Smooth muscle cell (in vitro differentiated cells): ENCODE measurements around the genes ZNF445, TGM4 and CCR3.

DNA sequence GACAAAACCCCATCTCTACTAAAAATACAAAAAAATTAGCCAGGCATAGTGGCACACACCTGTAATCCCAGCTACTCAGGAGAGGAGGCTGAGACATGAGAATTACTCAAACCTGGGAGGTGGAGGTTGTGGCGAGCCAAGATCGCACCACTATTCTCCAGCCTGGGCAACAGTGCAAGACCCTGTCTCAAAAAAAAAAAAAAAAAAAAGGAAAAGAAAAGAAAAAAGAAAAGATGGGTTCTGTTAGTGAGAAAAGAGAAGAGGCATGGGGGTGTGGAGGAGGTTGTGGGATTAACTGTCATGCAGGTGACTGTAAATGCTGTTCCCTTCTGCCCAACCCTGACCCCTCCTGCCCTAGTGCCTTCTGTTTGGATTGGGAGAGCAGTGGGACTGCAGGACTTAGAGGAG is 22.4 kb downstream of the ABHD5 start:
- RAMPAGE, long total RNA, result no peak

DNA sequence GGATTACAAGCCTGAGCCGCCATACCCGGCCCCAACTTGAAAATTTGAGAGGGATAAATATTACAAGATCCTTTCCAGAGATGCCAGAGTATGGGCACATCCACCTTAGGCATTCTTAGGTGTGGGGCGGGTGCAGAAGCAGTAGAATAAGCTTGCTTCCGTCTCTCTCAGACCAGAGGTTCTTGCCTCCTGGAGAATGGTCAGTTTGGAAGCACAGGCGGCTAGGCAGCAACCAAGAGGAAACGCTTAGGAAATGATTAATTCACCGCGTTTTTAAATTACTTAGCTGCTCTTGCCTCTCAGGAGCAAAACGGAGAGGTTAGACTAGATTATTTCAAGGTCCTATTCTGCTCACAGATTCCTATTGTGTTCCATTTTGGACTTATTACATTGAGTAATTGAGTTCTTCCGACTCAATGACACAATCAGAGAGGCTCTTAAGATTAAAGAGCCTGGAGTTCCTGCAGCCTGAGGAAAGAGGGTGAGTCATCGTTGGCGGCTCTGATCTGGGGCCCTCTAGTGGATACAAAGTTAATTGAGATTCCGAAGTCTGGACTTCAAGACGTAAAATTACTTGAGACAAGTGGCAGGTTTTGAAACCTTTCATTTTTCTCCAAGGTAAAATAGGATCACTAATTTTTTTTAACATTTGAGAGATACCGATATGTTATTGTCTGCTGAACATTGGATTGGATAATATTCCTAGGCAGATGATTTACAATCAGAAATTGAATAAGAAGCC is 5.9 kb upstream of the TOPAZ1 start:
- RAMPAGE, long total RNA, result no peak

- RAMPAGE, long total RNA, result no peak
Observed at GRCh38 chr3:44447037-44447905, 30.2 kb downstream of the ZNF445 start.

- RAMPAGE, long total RNA, result start-site peak on the minus strand at chr3:44477624-44477680, 73 and 43 reads in 2 replicates
Observed at GRCh38 chr3:44477159-44478216, at the start of gene ZNF445. ZNF445 (minus strand) TSS chr3:44477670.

DNA sequence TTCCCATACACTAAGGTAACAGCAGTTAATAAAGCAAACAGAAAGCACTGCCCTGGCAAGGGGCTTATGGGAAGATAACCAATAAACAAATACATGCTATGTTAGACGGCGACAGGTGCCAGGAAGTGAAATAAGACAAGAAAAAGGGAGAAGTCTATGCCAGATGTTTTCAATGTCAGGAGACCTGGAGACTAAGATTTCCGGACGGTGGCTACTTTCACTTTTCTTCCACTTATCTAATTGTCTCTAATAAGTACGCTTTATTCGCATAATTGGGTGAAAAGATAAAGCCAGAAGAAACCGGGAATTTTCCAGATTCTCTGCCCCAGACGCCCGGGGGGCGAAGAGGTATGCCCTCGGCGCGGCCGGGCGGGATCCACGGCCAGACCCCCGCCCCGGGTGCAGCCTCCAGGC is 32.6 kb upstream of the ZNF445 start:
- RAMPAGE, long total RNA, result no peak

DNA sequence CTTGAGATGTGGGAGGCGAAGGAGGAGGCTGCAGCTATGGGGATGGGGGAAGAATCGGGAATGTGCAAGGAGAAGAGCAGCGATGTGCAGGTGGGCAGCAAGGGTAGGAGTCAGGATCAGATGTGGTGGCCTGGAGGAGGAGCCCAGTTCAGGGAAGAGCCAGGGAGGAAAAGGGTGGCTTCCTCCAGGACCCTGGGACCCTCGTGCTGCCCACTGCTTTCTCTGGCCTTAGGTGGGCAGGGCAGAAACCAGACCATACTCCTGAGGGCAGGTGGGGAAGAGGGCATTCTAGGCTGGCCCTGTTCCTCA is 21.3 kb downstream of the ZNF35 start:
- RAMPAGE, long total RNA, result no peak

- RAMPAGE, long total RNA, result no peak
Observed at GRCh38 chr3:44874375-44874838, at the start of gene TGM4. TGM4 (plus strand) TSS chr3:44874608.

DNA sequence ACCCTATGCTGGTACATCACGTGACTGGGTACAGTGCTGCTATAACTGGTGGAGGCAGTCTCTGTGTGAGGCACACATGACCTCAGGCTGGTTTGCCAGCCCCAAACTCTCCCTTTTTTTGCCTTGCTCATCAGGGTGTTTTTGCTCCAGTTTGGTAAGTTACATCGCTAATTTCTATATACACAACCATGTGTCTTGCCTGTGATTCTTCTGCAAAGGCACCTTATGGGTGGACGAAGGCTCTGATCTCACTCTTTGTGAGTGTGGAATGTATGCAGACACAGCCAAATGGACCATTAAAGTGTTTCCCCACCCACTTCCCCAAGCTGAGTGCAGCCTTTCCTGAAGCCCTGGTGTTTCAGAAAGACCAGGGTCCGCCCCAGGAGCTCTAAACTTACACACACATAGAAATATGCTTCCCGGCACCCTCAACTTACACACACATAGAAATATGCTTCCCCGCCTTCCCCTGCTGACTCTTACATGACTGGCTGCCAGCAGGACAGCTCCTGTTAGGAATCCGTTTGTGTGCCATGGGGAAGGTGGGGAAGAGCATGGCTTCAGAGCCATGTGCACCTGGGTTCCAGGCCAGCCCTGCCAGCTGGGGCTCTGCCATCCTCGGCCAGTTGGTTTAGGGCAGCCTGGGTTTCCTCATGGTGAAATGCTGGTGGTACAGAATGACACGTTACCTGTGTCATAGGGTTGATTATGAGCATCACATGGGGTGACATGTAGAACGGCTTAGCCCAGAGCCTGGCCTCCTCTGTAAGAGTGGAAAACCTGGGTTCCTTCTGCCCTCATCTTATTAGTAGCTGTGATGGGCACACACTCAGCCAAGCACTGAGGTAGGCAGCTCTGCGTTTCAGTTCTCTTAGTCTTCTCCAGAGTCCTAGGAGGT is 3.5 kb downstream of the CLEC3B start:
- RAMPAGE, long total RNA, result no peak

DNA sequence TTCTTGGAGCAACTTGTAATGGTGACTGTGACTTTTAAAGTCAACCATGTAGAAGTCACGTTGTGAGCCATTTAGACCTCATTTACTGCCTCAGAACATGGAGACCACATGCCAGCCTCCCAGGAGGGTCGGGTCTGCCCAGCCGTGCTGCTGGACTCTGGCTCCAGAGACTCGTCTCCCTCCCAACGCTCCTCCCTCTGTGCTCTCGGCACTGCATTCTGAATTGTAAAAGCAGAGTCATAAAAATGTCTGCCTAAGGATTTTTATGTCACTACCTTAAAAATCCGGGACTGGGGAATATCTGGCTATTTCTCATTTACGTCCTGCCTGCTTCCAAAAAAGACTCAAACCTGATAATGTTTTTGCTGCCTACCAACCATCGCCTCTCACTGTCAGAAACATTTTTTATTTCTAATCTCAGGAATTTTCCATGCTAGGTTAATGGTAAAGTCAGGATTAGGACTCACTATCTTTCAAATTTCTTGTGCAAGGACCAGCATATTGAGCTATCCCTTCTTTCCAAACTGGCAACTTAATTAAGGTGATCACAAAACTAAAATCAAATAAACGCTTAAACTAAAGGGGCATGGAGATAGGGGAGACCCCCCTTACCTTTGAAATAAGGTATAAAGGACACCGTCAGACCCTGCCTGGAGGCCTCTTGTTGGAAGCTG is 53.4 kb downstream of the CDCP1 start:
- RAMPAGE, long total RNA, result no peak

- RAMPAGE, long total RNA, result no peak
Observed at GRCh38 chr3:45516113-45516811, 78.3 kb upstream of the LIMD1 start.

DNA sequence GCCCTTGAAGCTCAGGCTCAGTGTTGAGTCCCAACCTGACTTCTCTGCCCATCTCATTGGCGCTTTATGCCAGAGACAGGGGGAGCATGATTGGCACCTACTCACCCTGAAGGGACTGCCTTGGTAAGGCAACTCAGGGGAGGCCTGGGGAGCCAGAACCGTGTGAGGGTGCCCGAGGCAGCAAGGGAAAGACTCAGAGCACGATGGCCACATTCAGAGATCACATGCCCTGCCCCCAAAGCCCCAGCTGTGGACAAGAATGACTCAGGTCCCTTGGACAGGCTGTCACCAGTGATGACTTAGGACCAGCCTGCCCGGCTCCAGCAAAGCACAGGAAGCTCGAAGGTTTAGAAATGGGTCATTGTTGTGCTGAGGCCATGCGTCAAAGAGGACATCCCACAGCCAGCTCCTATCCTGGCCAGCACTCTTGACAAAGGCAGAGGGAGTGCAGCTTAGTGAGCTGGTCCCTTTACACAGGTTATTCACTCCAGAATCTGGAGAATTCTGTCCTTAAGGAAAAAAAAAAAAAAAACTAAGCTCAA is 49.0 kb upstream of the LIMD1 start:
- RAMPAGE, long total RNA, result no peak

DNA sequence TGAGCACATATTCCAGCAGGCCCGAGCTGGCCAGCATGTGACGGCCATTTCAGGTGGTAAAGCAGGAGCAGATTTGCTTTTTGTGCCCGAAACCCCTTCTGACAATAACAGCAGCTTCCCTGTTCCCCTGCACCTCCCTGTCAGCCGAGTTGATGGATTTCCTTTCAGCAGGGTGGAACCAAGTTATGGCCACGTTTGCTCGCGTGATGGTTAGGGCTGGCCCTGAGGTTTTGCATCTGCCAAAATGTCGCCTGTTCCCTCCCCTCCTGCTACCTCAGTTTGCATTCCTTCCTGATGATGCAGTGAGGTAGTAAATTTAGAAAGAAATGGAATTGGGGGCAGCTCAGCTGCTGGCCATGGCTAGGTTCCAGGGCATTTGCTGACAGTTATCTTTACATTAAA is 13.2 kb downstream of the LIMD1 start:
- RAMPAGE, long total RNA, result no peak

DNA sequence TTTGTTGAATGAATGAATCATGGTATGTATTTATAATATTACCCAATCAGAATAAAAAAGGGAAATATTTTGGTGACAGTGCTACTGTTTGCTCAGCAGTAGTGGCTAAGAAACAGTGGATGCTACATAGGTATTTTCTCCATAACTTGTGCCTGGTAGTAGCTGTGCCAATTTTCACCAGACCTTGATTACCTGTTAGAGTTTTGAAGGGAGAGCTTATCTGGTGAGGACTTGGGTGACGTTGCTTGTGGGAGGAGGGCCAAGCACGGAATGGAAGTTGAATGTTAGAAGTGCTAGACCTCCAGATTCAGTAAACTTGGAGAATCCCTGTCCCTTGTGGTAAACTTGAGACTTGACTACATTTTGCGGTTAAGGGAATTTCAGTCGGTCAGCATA is 14.4 kb downstream of the LIMD1 start:
- RAMPAGE, long total RNA, result no peak

DNA sequence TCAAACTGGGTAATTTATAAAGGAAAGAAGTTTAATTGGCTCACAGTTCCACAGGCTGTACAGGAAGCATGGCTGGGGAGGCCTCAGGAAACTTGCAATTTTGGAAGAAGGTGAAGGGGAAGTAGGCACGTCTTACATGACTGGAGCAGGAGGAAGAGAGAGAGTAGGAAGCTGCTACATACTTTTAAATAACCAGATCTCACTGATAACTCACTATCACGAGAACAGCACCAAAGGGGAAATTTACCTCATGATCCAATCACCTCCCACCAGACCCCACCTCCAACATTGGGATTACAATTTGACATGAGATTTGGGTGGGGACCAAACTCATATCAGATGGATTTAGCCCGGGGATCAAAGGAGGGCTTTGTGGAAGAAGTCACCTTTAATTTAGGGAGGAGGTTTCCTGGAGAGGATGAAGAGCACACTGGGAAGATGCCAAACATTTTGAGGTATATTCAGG is 4.7 kb downstream of the SLC6A20 start:
- RAMPAGE, long total RNA, result no peak

GRCh38 chr3:45816726-45817036 is 20.3 kb upstream of the SLC6A20 start:
- RAMPAGE, long total RNA, result no peak

DNA sequence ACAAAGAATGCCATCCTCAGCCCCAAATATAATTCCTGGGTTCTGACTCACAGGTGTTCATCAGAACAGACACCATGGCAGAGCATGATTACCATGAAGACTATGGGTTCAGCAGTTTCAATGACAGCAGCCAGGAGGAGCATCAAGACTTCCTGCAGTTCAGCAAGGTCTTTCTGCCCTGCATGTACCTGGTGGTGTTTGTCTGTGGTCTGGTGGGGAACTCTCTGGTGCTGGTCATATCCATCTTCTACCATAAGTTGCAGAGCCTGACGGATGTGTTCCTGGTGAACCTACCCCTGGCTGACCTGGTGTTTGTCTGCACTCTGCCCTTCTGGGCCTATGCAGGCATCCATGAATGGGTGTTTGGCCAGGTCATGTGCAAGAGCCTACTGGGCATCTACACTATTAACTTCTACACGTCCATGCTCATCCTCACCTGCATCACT is 3.2 kb downstream of the CXCR6 start:
- RAMPAGE, long total RNA, result no peak

- RAMPAGE, long total RNA, result no peak
Observed at GRCh38 chr3:46006503-46007186, 11.0 kb upstream of the FYCO1 start.

DNA sequence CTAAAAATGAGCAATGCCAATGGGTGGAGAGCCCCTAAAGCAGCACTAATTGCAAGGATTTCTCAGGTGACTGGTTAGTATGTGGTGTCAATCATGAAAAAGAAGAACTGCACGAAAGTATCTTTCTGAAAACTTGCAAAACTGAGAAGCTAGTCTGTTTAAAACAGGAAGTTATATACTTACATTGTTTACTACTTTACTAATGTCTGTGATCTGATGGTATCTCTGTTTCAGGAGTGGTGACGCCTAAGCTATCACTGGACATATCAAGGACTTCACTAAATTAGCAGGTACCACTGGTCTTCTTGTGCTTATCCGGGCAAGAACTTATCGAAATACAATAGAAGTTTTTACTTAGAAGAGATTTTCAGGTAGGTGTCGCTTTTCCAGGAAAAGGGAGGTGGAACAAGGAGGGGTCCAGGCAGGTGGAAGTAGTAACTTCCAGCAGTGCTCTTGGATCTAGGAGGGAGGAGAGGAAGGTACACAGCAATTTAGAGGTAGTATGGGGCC is at the start of gene CCR3:
Gene CCR3, plus strand, starts transcription at position 293 of the 510 bp plus-strand sequence.
- RAMPAGE, long total RNA, result no peak

DNA sequence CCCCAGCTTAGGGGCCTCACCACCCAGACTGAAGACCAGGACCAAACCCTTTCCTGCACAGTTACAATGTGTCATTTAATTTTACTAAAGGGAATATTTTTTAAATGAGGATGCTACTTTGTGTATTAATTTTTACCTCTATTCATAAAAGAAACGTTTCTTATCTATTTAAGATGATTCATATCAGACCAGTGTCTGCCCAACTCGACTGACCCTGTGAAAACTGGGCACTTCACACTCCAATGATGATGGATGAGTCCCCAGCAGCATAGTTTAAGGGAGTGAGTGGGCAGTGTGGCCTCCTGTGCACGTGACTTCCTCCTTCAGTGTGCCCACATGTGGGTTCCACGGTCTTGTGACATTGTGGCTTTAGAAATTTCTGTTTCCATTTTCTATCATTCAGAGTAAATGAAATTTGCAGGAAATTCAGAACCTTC is 11.0 kb upstream of the CCRL2 start:
- RAMPAGE, long total RNA, result no peak

GRCh38 chr3:46462526-46462880 is 2.2 kb downstream of the LTF start:
- RAMPAGE, long total RNA, result no peak